Camera-type eye (tissue), 1 donor: Measurements from ENCODE around the gene ZNF484.

- RAMPAGE, long total RNA, result no peak
Measured at GRCh38 chr9:92666006-92666299, 4.0 kb downstream of the IPPK start.

- RAMPAGE, long total RNA, result no peak
Measured at GRCh38 chr9:92765622-92766095, 1.0 kb upstream of the BICD2 start.

- RAMPAGE, long total RNA, result no peak
Measured at GRCh38 chr9:92877450-92878320, at the start of gene ZNF484. Gene ZNF484, minus strand, starts transcription at chr9:92878038.

DNA sequence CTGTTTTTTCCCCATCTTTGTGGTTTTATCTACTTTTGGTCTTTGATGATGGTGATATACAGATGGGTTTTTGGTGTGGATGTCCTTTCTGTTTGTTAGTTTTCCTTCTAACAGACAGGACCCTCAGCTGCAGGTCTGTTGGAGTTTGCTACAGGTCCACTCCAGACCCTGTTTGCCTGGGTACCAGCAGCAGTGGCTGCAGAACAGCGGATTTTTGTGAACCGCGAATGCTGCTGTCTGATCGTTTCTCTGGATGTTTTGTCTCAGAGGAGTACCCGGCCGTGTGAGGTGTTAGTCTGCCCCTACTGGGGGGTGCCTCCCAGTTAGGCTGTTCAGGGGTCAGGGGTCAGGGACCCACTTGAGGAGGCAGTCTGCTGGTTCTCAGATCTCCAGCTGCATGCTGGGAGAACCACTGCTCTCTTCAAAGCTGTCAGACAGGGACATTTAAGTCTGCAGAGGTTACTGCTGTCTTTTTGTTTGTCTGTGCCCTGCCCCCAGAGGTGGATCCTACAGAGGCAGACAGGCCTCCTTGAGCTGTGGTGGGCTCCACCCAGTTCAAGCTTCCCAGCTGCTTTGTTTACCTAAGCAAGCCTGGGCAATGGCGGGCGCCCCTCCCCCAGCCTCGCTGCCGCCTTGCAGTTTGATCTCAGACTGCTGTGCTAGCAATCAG lies 27.3 kb upstream of the ZNF484 start:
- RAMPAGE, long total RNA, result no peak

GRCh38 chr9:93020890-93021488 lies 37.5 kb upstream of the SUSD3 start:
- RAMPAGE, long total RNA, result no peak

DNA sequence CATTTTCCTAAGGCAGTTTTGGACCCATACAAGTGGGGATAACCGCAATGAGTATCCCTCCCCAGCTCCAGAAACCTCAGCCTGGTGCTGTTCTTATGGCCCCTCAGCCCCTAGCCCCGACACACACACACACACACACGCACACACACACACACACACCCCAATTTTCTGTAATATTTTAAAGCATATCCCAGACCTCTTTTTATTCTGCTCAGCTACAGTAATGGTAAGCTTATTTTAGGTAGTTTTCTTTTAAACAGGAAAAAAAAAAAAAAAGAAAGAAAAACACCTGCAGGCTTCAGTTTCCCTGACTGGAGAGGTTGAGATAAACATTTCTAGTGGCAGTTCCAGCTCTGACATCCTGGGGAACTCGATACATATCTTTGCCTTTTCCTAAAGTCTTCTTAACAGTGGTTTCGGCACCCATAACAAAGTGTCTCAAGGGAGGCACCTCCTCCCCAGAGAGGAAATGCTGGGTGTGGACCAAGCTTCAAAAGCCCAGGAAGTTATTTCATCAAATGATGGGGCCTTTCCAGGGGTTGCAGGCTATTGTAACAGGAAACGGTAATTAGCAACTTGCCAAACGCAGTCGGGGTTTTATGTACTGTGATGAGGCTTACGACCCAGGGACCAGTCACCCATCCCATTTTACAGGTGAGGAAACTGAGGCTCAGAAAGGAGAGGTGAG lies 30.3 kb upstream of the SUSD3 start:
- RAMPAGE, long total RNA, result no peak

DNA sequence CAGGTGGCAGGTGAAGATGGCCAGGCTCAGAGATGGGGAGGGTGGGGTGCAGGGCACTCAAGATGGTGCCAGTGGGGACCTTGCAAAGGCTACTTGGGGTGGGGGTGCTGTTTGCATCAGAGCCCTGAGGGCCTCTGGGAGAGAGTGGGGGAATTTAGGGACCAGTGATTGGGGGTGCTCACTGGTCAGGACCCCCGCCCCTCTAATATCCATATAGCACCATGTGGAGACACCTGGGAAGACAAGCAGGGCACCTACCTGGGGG lies 22.2 kb upstream of the SUSD3 start:
- RAMPAGE, long total RNA, result no peak

GRCh38 chr9:93094390-93095168 lies 1.4 kb upstream of the CARD19 start:
- RAMPAGE, long total RNA, result no peak

GRCh38 chr9:93095169-93096063 lies 601 bp upstream of the CARD19 start:
- RAMPAGE, long total RNA, result no peak

DNA sequence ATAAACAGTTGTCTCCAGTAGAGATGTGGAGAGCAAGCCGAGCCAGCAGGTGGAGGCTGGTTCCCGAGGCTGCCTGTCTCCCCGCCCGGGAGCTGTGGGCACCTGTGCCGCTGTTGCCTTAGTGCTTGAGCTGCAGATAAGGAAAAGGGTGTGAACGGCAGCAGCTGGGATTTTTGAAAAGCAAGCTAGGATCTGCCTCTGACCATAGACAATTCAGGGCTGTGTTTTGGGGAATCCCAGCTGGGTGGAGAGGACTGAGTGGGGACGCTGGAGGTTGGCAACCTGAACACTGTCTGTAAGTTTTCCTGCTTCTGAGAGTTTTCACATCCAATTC lies 9.5 kb downstream of the WNK2 start:
- RAMPAGE, long total RNA, result no peak

- RAMPAGE, long total RNA, result no peak
Measured at GRCh38 chr9:93454203-93454715, 878 bp upstream of the FAM120AOS start.

DNA sequence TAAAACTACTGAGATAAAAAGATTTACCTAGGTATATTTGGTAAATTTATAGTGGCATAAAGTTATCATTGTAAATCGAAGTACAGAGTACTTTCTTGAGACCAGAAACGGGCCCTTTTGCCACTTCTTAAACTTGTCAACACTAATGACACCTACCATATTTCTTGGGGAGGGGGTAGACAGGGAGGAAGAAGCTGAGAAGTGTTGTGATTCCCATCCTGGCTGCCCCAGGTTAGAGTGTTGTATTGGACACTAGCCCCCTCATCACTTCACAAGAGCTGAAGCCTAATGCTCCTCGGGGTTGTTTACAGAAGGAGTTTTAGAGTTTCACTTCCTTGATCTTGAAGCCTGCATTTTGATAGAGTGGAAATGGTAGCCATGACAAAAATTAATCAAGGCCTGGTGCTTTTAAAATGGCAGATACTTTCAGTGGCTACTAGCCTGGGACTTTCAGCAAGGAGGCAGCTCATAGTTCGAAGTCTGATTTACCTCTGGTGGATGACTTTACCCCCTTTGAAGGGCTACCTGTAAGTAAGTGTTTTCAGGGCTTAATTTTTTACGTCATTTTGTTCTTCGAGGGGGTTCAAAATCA lies 11.0 kb upstream of the FAM120AOS start:
- RAMPAGE, long total RNA, result no peak

DNA sequence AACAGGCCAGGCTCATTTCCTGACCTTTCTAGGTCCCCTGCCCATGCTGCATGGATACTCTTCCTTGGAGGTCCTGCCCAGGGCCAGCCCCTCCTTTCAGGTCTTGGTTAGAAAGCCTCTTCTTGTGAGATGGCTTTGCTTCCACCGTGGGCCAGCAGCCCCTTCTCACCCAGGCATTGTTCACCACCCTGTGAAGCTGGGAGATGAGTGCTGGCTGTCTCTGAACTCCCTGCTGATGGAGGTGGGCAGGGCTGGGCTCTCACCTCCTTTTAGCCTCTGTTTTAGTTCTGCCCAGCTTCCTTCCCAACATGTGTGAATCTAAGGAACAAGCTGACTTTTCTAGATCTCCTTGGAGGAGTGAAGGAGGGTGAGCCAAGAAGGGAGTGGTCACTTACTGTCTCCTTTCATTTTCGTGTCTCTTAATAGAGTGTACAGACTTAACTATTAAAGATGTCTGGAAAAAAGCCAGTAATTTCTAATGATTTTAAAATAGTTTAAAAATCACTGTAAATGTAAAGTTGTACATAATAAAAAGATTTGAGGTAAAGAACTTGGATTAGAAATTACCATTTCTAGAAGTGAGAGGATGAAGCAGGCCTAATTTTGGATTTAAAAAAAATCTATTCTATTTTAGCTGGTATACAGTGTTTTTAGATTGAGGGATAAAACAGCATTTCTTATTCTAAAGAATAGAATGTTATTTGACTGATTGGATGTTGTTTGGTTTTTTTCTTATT lies 15.8 kb upstream of the FAM120AOS start:
- RAMPAGE, long total RNA, result no peak

GRCh38 chr9:93557529-93558220 lies 18.7 kb upstream of the PHF2 start:
- RAMPAGE, long total RNA, result no peak

DNA sequence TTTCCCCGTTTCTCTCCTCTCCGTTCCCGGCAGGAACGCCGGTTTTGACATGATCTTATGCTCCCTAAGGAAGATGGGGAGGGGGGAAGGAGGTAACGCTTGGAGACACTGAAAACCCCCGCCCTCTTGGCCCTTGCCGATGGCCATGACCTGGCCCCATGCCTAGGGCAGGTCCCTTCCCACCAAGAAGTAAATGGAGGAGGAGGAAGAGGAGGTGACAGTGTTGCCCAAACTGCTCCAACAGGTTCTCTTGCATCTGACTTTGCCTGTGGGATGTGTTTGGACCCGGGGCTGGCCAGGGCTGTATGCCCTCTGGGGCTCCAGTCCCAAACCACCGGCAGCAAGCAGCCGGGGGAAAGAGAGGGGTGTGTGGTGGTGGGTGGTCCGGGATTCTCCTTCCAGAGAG lies 1.2 kb downstream of the PHF2 start:
- RAMPAGE, long total RNA, result no peak

- RAMPAGE, long total RNA, result no peak
Measured at GRCh38 chr9:93658061-93658614, 81.8 kb downstream of the PHF2 start.

DNA sequence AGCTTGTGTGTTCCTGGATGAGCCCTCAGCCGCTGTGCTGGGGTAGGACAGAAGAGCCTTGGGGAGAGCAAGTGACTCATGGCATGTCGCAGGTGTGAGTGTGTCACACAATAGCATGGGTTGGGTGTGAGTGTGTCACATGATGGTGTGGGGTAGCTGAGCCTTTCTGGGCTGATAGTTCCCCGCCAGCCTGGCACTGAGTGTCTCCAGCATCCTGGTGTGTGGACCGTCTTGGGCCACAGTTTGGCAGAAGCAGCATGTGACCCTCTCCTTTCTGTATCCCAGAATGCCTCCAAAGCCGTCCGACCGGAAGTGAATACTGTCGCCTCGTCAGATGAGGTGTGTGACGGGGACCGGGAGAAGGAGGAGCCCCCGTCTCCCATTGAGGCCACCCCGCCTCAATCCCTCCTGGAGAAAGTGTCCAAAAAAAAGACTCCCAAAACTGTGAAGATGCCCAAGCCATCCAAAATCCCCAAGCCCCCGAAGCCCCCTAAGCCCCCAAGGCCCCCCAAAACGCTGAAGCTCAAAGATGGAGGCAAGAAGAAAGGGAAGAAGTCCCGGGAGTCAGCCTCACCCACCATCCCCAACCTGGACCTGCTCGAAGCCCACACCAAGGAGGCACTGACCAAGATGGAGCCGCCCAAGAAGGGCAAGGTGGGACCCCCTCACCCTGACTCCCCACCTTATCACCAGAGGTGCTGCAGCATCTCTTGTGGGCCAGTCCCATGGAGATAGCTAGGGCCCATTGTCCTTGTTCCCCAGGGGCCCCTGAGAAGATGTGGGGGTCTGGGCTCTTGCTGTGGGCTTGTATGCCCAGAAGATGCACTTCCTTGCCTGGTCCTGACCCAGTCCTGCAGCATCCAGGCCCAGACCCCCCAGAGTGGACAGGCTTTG lies 83.8 kb downstream of the PHF2 start:
- RAMPAGE, long total RNA, result no peak

- RAMPAGE, long total RNA, result no peak
Measured at GRCh38 chr9:94135140-94135889, 51.1 kb downstream of the PTPDC1 start.

DNA sequence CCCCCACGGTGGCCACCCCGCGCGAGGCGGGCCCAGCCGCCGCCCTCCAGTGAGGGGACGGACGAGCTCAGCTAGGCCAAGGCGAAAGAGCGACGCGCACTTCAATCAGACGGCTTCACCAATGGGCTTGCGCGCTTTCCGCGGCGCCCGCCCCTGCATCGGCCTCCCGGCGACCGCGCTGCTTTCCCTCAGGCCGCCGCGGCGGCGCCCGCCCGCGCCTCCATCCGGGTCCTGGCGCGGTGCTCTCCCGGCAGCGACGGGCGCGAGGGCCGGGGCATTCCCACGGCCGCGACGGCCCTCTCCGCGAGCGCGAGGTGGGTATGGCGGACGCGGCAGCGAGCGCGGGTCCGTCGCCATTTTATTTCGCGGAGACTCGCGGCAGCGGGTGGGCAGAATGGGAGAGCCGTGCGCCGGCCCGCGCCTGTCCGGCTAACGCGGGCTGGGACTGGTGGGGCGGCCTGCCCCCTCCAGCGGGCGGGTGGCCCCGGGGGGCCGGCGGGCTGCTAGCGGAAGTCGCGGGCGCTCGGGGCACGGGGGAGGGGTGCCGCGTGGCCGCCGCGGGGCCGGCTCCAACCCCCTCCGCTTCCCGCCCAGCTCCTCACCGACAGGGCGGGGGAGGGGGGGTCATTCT lies 81.9 kb downstream of the PTPDC1 start:
- RAMPAGE, long total RNA, result no peak

DNA sequence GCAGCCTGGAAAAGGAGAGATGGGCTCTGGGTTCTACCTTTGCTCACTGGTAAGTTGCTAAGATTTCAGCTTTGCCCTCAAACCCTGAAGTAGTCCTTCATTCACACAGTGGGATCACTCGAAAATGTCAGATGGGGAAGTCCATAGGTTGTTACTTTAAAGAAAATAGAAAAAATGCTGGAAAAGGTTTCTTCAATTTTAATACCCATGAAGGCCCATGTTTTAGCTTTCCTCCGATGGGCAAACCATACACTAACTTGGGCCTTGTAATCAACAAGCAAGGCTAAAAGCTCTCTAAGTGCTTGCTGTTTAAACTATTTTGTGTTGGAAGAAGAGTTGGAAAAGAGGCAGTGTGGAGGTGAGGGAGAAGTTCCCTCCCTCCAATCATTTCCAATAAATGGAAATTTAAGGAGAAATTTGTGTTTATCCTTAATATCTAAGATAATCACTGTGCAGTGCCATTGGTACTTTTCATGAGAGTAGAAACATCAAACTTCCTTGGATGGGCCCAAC lies 82.1 kb upstream of the ZNF169 start:
- RAMPAGE, long total RNA, result no peak